Liver (tissue), 9 donors: ENCODE results near the genes PLEKHM2, FBLIM1 and ZBTB17.

DNA sequence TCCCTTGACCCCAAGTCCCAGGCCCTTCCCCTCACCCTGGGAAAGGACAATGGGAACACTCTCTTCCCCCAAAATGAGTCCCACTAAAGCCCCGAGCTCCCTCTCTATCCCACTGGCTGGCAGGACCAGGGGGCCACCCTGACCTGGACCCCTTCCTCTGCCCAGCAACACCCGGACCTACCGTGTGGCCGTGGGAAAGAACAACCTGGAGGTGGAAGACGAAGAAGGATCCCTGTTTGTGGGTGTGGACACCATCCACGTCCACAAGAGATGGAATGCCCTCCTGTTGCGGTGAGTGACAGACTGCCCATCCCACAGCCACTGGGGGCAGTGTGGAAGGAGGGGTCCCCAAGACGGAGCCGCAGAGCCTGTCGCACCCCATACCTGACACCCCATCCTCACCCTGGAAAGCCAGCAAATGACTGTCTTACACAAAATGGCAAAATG is 4.1 kb downstream of the CTRC start:
- PRO-cap, 5 experiments = no peak in any of the 5 experiments
- RAMPAGE, long total RNA, 2 experiments = no peak in any of the 2 experiments
- RRBS = no CpG with 5 or more reads among the region's 10 CpGs

DNA sequence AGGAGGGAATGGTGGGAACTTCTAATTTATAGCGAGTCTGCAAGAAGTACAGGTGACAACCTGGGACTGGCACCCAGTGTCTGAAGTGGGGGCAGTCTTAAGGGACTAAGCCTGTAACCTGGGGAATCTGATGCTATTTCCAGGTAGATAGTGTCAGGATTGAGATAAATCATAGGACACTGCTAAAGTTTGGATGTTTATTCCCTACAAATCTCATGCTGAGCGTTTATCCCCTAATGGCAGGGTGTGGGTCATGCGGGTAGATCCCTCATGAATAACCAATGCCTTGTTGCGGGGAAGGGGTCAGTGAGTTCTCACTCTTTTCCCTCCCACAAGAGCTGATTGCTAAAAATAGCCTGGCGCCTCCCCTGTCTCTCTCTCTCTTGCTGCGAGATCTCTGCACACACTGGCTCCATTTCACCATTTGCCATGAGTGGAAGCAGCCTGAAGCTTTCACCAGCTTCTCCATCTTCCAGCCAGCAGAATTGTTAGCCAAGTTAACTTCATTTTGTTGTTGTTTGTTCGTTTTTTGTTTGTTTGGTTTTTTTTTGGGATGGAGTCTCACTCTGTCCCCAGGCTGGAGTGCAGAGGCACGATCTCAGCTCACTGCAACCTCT is 12.0 kb upstream of the AGMAT start:
- PRO-cap, 5 experiments = no peak in any of the 5 experiments
- RAMPAGE, long total RNA, 2 experiments = no peak in any of the 2 experiments
- RRBS = no CpG with 5 or more reads among the region's 8 CpGs

DNA sequence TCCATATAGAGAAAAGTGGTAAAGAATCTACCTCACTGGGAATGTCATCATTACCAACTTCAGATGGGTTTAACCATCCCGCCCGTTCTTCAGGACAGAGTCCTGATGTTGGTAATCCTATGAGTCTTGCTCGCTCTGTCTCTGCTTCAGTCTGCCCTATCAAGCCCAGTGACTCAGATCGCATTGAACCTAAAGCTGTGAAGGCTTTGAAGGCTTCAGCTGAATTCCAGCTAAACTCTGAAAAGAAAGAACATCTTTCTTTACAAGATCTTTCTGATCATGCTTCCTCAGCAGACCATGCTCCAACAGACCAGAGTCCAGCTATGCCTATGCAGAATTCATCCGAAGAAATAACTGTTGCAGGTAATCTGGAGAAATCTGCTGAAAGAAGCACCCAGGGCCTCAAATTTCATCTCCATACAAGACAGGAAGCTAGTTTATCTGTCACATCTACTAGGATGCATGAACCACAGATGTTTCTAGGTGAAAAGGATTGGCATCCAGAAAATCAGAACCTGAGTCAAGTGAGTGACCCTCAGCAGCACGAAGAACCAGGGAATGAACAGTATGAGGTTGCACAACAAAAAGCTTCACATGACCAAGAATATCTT is 420 bp downstream of the RSC1A1 start:
- PRO-cap, 5 experiments = no peak in any of the 5 experiments
- RAMPAGE, long total RNA, 2 experiments = no peak in any of the 2 experiments
- RRBS = no CpG with 5 or more reads among the region's 6 CpGs

GRCh38 chr1:15683721-15684921 is at the start of gene PLEKHM2:
Gene PLEKHM2, plus strand, starts transcription at chr1:15684320.
- PRO-cap, 5 experiments = peak in 5 of 5 experiments; most common plus-strand start chr1:15684293 (in 4); most common minus-strand start chr1:15684289 (in 3)
- RAMPAGE, long total RNA, 2 experiments = no peak in any of the 2 experiments
- RRBS = 3% methylated on average over 66 of the region's 125 CpGs

- PRO-cap, 5 experiments = no peak in any of the 5 experiments
- RAMPAGE, long total RNA, 2 experiments = no peak in any of the 2 experiments
- RRBS = no CpG with 5 or more reads among the region's 11 CpGs
These were observed 5.1 kb downstream of the PLEKHM2 start for GRCh38 chr1:15689167-15689651.

GRCh38 chr1:15758542-15758988 is at the start of gene FBLIM1:
Gene FBLIM1, plus strand, starts transcription at chr1:15758795.
- PRO-cap, 5 experiments = peak in 3 of 5 experiments; most common plus-strand start chr1:15758760 (in 2)
- RAMPAGE, long total RNA, 2 experiments = no peak in any of the 2 experiments
- RRBS = 3% methylated on average over 12 of the region's 56 CpGs

- PRO-cap, 5 experiments = peak in 1 of 5 experiments; most common plus-strand start chr1:15788933 (in 1)
- RAMPAGE, long total RNA, 2 experiments = no peak in any of the 2 experiments
- RRBS = no CpG with 5 or more reads among the region's 5 CpGs
These were observed 18.7 kb downstream of the UQCRHL start for GRCh38 chr1:15788761-15789069.

- PRO-cap, 5 experiments = no peak in any of the 5 experiments
- RAMPAGE, long total RNA, 2 experiments = no peak in any of the 2 experiments
- RRBS = no CpG with 5 or more reads among the region's 8 CpGs
These were observed 6.5 kb downstream of the UQCRHL start for GRCh38 chr1:15800796-15801522.

- PRO-cap, 5 experiments = peak in 5 of 5 experiments; most common plus-strand start chr1:15836117 (in 4); most common minus-strand start chr1:15835960 (in 4)
- RAMPAGE, long total RNA, 2 experiments = no peak in any of the 2 experiments
- RRBS = no CpG with 5 or more reads among the region's 71 CpGs
These were observed 11.9 kb upstream of the SPEN start for GRCh38 chr1:15835372-15836172.

DNA sequence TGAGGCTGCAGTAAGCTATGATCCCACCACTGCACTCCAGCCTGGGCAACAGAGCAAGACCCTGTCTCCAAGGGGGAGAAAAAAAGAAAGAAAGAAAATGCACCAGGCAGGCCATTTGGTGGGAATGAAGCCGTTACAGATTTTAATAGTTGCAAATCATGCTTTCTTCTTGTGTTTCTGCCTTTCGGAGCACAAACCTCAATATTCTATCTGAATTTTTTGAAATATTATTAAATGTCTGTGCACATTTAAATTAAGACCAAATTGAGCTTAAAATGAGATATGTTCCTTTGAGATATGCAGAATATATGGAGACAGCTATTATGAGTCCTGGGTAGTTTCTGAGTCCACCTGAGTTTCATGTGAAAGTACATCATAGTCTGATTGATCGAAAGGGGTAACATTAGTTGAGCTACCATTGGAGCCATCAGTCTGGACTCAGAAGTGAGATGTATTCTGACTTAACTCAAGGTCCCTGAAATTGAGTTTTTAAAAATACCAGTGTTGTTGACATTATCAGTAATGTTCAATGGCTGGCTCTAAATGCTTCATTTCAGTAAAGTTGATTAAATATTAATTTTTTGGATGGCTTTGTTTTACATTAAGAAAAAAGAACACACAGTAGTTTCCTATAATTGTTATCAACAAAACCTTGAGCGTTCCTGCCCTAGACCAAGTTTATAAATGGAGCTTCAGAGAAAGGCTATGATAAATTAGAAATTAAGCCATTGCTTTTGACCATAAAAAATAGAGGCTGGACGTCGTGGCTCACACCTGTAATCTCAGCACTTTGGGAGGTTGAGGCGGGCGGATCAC is 61.9 kb downstream of the ZBTB17 start:
- PRO-cap, 5 experiments = no peak in any of the 5 experiments
- RAMPAGE, long total RNA, 2 experiments = no peak in any of the 2 experiments
- RRBS = no CpG with 5 or more reads among the region's 8 CpGs

DNA sequence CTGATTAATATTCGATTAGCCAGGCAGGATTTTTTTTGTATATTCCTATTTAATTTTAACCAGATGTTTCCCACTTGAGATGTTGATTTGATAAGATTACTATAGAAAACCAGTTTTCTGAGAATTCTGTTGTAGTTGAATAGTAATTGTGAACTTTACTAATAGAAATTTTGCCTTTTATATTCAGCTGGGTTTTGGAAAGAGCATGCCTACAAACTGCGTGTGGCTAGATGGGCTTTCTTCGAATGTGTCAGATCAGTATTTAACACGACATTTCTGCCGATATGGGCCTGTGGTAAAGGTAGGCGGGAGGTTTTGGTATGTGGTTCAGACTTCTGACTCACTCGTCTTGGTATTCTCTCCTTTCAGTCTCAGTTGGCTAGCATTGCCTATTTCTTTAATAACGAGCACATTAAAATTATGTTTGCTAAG is 56.7 kb downstream of the ZBTB17 start:
- PRO-cap, 5 experiments = no peak in any of the 5 experiments
- RAMPAGE, long total RNA, 2 experiments = no peak in any of the 2 experiments
- RRBS = no CpG with 5 or more reads among the region's 8 CpGs

GRCh38 chr1:15939168-15940319 is 36.4 kb downstream of the ZBTB17 start:
- PRO-cap, 5 experiments = no peak in any of the 5 experiments
- RAMPAGE, long total RNA, 2 experiments = no peak in any of the 2 experiments
- RRBS = 29% methylated on average over 4 of the region's 25 CpGs

DNA sequence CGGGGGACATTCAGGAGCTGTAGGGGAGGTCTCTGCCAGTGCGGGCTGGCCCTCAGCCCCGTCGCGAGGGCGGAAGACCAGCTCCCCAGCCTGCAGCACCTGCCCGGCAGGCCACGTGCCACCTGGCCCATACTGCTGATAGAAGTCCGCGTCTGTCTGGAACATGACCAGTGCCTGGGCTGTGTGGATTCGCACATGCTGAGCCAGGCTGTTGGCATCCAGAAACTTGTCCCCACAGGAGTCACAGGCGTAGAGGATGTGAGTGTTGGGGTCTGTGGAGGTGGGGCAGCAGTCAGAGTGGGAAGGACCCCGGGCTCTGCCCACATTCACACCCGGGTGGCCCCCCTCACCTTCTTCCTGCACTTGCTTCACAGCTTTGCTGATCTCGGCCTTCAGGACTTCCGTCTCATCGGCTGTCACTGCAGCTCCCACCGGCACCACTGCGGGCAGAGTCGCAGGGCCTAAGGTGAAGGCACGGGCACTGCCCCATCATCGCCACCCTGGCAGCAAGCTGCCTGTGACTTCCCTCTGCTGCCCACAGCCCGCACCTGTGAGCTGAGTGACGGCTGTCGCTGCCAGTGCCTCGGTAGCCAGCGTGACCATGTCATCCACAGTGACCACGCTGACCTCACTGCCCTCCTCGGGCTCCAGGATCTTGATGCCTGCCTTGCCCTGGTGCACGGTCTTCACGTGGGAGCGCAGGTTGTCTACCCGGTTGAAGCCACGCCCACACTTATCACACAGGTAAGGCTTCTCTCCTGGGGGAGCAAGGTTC is 33.7 kb downstream of the ZBTB17 start:
- PRO-cap, 5 experiments = no peak in any of the 5 experiments
- RAMPAGE, long total RNA, 2 experiments = no peak in any of the 2 experiments
- RRBS = 77% methylated on average over 4 of the region's 34 CpGs

GRCh38 chr1:15950658-15951294 is 25.1 kb downstream of the ZBTB17 start:
- PRO-cap, 5 experiments = no peak in any of the 5 experiments
- RAMPAGE, long total RNA, 2 experiments = no peak in any of the 2 experiments
- RRBS = no CpG with 5 or more reads among the region's 11 CpGs

DNA sequence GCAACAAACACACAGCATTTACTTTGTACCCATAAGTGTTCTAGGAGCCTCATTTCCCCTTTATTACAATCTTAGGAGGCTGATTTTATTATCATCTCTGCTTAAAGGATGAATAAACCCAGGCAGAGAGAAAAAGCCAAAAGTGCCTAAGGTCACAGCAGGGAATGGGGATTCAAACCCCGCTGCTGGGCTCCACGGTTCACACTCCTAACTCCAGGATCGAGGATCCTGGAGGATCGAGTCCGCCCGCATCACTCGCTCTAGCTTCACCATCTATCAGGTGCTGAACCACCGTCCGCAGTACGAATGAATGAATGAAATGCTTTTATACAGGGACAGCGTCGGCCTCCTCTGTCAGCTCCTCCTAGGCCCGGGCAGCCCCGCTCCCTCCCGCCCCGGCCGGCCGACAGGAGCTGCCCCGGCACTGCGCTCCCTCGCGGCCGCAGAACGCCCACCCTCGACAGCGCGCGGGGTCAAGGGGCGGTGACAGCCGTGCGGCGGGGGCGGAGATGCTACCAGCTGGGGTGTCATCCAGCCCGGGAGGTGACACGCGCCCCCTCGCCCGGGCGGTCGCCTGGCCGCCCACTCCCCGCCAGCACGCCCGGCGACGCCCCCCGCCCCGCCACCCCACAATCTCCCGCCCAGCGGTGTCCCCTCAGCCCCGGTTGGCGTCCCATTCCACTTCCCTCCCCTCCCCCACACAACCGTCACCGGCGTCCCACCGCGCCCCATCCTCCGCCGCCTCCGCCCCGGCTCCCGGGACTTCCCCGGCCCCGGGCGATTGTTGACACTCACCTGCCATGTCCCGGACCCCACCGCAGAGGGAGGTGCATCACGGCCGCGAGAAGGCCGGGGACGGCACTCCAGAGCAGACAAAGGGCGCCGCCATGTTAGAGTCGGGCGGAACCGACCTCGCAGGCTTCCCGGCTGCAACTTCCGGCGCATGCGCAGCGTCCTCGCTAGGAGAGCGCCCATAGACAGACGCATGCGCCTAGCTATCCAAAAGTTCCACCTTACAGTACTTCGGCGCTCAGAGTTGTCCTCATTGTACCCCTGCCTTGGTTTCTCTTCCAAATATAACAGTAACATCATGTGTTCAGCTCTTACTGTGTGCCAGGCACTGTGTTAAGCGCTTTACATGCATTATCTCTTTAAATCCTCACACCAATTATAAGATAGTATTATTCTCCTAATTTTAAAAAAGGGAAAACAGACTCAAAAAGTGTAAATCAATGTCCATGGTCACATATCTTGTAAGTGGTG is at the start of gene ZBTB17:
Gene ZBTB17, minus strand, starts transcription at position 914 of the 1,263 bp plus-strand sequence.
- PRO-cap, 5 experiments = peak in 5 of 5 experiments; most common plus-strand start position 1,021 of the sequence (in 4); most common minus-strand start position 892 of the sequence (in 4)
- RAMPAGE, long total RNA, 2 experiments = start-site peak on the minus strand in 1 of 2 experiments, centred at position 903 of the sequence, 62 reads per replicate
- RRBS = 2% methylated on average over 49 of the region's 90 CpGs

- PRO-cap, 5 experiments = no peak in any of the 5 experiments
- RAMPAGE, long total RNA, 2 experiments = no peak in any of the 2 experiments
- RRBS = no CpG with 5 or more reads among the region's 32 CpGs
These were observed 4.8 kb downstream of the CLCNKA start for GRCh38 chr1:16026500-16027272.

DNA sequence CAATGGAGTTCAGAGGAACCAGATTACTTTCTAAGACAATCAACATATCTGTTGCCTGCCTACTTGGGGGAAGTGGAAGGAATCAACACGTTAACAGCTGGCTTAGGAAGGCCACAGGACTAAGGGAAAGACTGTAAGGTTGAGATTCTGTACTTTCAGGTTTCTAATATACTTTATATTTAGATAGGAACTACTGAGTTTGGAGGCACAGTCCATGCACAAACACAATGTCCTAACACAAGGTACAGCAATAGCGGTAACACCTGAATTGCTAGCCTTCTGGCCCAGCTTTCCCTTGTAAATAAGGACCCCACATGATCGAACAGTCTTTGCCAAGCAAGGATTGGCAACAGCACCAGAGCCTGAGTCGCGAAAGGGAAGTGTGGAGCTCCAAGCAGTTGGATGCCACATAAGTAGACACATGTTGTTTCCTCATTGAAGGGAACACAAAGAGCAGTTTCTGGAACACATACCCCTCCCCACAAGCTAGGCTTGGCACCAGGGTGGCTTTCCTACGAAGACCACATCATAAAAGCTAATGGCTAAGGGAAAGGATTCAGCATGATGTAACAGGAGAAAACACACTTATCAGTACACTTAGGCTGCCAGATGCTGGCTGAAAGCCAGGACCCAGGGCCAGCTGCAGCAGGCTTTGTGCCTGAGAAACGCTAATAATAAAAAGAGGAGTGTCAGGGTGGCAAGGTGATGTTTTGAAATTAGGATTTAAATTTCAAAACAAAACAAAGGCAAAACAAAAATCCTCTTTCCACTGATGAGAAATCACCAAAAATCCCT is 11.6 kb upstream of the CPLANE2 start:
- PRO-cap, 5 experiments = peak in 1 of 5 experiments; most common plus-strand start position 358 of the sequence (in 1); most common minus-strand start position 229 of the sequence (in 1)
- RAMPAGE, long total RNA, 2 experiments = no peak in any of the 2 experiments
- RRBS = no CpG with 5 or more reads among the region's 7 CpGs

GRCh38 chr1:16289426-16290149 is 52.6 kb upstream of the CPLANE2 start:
- PRO-cap, 5 experiments = no peak in any of the 5 experiments
- RAMPAGE, long total RNA, 2 experiments = no peak in any of the 2 experiments
- RRBS = no CpG with 5 or more reads among the region's 6 CpGs

GRCh38 chr1:16637973-16638800 is 197.7 kb downstream of the NECAP2 start:
- PRO-cap, 5 experiments = no peak in any of the 5 experiments
- RAMPAGE, long total RNA, 2 experiments = no peak in any of the 2 experiments
- RRBS = no CpG with 5 or more reads among the region's 6 CpGs

- PRO-cap, 5 experiments = no peak in any of the 5 experiments
- RAMPAGE, long total RNA, 2 experiments = no peak in any of the 2 experiments
- RRBS = no CpG with 5 or more reads among the region's 23 CpGs
These were observed 203.5 kb downstream of the NECAP2 start for GRCh38 chr1:16643932-16644468.